Ovary (tissue), 7 donors: ENCODE measurements around a stretch of chr5.

DNA sequence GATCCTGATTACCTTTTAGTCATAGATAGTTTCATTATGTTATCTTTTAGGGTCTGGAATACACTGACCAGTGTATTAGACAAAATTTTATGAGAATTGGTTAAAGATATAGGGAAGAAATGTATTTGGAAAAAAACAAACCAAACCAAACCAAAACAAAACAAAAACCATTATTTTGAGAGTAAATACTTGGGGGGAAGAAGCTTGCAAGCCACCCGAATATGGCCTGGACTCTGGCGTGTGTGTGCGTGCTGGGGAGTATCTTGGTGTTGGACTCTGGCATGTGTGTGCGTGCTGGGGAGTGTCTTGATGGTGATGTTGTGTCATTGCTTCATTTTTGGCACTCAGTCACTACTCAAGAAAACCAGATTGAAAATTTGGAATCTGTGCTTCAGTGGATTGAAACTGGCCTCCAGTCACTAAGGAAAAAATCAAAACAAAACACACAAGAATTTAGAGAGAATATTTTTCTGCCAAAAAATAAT lies 76.1 kb downstream of the ARRDC3 start:
- PRO-cap, 7 experiments = peak in 6 of 7 experiments; most common minus-strand start position 244 of the sequence (in 6)
- RAMPAGE, long total RNA, 2 experiments = no peak in any of the 2 experiments

GRCh38 chr5:91311309-91312606 lies 71.4 kb downstream of the ARRDC3 start:
- PRO-cap, 7 experiments = peak in 2 of 7 experiments; most common plus-strand start chr5:91312379 (in 2); most common minus-strand start chr5:91311658 (in 2)
- RAMPAGE, long total RNA, 2 experiments = no peak in any of the 2 experiments

DNA sequence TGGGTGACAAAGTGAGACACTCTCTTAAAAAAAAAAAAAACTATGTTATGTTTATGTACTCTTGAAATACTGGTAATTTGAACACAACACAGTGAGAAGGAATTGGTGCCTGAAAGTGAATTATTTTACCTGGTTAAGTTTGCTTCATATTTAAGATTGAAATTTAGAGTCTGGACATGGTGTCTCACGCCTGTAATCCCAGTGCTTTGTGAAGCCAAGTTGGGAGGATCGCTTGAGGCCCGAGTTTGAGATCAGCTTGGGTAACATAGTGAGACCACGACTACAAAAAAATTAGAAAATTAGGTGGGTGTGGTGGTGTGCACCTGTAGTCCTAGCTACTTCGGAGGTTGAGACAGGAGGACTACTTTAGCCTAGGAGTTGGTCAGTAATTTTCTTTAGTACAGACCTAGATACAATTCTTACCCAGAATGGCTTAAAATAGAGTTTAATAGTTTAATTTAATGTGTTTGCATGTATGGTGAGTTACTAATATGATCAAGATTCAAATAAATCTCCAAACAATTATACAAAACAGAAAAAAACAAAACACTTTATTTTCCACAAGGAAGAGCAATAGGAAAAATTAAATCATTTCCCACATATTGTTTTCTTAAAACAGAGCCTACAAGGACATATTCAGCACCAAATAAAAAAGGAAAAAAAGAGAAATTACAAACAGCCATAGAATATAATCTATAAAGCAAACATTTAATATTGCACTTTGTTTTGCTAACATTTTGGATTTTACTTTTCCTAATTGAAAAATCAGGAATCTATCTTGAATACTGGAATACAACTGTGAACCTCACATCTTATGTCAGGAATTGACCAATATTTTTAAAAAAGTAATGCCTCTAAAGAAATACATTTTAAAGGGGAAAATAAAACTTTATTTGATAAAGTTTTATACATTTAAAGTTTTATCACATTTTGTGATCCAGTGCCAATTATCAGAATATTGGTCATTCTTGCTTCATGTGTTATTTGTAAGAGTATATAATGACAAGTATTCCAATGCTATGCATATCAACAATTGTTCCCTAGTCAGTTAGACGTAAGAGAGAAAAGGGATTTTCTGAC lies 14.6 kb downstream of the ARRDC3 start:
- PRO-cap, 7 experiments = no peak in any of the 7 experiments
- RAMPAGE, long total RNA, 2 experiments = no peak in any of the 2 experiments

DNA sequence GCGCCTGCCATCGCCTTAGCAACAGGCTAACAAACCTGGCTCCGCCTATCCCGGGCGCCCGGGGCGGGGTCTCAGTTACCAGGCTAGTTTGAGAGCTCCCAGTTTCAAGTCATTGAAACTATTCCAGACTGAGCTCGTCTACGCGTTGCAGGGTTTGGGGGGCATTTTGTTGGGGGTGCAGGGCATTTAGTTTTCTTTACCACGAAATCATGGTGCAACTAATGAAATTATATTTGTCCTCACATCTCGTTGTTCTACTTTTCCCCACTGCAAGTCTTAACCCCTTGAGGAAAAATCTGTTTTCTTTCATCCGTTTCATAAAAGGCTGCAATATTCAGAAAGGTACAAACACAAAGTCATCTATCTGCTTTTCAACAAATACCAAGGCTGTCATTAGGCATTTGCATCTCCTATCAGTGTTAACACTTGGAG lies 2.1 kb downstream of the ARRDC3 start:
- PRO-cap, 7 experiments = peak in 7 of 7 experiments; most common plus-strand start position 112 of the sequence (in 5)
- RAMPAGE, long total RNA, 2 experiments = start-site peak on the plus strand in 1 of 2 experiments, centred at position 73 of the sequence, 9 reads per replicate

GRCh38 chr5:93579401-93580401 lies 3.3 kb upstream of the NR2F1 start:
- PRO-cap, 7 experiments = peak in 7 of 7 experiments; most common plus-strand start chr5:93579785 (in 5); most common minus-strand start chr5:93579607 (in 5)
- RAMPAGE, long total RNA, 2 experiments = no peak in any of the 2 experiments

DNA sequence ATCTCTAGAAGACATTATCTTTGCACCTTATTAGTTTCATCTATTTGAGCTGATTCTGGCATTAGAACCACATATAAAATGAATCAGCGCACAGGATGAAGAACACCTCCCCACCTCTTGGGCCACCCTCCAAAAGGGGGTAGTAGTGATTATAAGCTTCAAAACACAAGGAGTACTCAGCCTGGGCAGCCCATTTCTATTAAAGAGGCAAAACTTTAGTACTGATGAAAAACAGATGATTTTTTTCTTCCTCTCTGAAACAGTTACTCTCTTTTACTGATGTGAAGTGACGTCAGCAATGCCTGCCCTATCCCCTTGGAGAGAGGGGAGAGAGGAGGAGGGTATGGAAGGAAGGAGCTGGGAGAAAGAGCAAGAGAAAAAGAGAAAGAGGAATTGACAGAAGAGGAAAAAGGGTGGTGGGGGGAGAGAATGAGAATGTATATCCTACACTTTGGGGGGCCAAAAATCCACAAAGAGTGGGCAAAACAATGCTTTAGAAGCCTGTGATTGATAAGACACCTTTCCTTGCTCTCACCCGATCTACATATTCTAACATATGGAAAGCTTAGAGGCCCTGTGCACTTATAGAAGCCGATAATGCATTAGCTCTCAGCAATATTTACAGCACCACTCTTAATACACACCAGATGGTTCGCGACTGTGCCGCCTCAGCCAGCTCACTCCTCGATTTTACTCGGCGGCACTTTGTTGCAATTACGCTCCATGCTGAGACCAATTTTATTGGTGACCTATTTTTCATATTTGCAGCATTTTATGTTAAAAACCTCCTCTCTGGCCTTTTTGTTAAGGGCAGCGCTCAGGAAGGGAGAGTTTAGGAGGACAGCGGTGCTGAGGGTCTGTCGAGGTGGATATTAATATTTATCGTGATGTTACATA lies 18.6 kb downstream of the NR2F1 start:
- PRO-cap, 7 experiments = no peak in any of the 7 experiments
- RAMPAGE, long total RNA, 2 experiments = no peak in any of the 2 experiments

DNA sequence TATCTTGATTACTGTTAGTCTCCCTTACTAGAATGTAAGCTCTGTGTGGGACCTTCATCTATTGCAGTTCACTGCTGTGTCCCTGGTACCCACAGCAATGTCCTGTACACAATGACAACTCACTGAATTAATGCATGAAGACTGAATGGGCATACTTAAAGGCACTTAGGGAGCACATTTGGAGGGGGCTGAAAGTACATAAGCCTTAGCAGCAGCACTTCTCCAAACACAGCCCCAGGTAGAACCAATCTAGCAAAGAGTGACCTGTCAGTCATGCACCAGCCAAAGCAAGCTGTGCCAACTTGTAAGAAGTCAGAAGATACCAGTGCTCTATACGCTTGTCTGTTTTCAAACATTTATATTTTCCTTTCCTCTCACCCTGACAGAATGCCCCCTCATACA lies 12.9 kb upstream of the POU5F2 start:
- PRO-cap, 7 experiments = no peak in any of the 7 experiments
- RAMPAGE, long total RNA, 2 experiments = no peak in any of the 2 experiments

DNA sequence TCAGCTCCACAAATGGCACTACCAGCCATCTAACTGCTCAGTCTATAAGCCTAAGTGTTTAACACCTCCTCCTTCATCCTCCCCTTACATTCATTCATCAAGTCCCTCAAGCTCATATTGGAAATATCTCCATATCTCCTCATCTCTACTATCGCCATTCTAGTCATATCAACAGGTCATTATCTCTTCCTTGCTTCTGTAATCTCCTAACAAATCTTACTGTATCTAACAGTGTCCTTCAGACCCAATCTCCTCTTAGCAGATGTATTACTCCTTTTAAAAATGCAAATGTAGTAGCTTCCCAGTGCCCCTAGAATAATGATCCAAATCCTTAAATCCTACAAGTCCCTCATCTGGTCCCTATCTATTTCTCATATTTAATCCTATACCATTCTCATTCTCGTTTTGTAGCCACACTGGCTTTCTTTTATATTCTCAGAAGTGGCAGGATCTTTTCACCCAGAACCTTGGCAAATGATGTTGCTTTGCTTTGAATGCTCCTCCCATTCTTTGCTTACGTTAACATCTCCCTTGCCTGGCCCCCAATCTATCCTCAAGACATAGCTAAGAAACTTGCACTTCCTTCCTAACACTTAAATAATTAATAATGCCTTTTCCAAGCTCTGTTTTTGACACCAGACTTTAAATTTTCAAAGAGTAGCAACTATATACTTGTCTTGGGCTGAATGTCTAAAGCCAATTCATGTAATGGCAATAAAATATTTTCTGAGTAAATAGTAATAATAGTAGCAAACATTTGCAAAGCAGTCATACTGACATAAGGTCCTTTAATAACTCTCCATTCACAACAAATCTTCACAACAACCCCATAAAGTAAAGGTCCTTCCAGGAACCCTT lies 123.3 kb downstream of the FAM172A start:
- PRO-cap, 7 experiments = no peak in any of the 7 experiments
- RAMPAGE, long total RNA, 2 experiments = no peak in any of the 2 experiments

DNA sequence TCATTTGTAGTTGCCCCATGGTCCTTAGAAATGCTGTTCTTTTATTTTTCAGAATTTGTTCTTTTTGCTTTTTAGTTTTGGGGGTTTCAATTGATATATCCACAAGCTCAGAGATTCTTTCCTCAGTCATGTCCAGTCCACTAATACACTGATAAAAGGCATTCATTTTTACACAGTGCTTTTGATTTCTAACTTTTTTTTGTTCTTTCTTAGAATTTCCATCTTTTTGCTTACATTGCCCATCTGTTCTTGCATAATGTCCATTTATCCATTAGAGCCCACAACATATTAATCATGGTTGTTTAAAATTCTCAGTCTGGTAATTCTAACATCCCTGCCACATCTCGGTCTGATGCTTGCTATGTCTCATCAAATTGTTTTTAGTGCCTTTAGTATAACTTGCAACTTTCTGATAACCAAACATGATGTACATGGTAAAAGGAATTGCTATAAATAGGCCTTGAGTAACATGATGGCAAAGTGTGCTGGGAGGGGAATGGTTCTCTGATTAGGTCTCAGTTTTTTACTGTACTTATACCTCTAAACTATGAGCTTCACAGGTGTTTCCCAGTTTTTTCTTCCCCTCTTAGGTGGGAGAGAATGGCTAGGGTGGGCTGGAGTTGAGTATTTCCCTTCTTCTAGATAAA lies 109.9 kb downstream of the FAM172A start:
- PRO-cap, 7 experiments = no peak in any of the 7 experiments
- RAMPAGE, long total RNA, 2 experiments = no peak in any of the 2 experiments

DNA sequence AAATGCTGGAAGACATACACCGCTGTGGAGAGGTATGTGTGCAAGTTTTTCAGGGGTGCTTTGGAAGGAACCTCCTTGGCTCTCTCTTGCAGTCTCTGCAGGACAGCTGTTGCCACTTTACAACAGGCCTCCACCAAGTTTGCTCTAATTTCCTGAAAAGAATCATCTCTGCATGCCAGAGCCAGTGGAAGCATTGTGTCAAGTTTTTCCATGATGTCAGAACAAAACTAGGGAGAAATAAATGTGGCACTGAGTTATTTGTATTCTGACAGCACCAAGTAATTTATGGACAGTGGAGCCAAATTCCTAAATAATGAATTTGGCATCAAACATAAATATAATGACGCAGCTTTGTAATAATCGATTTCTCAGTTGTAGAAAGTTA lies 146.9 kb downstream of the KIAA0825 start:
- PRO-cap, 7 experiments = no peak in any of the 7 experiments
- RAMPAGE, long total RNA, 2 experiments = no peak in any of the 2 experiments

- PRO-cap, 7 experiments = no peak in any of the 7 experiments
- RAMPAGE, long total RNA, 2 experiments = no peak in any of the 2 experiments
Measured at GRCh38 chr5:94568806-94569233, 49.6 kb downstream of the KIAA0825 start.

GRCh38 chr5:95710761-95711486 lies 20.2 kb upstream of the RHOBTB3 start:
- PRO-cap, 7 experiments = no peak in any of the 7 experiments
- RAMPAGE, long total RNA, 2 experiments = no peak in any of the 2 experiments

DNA sequence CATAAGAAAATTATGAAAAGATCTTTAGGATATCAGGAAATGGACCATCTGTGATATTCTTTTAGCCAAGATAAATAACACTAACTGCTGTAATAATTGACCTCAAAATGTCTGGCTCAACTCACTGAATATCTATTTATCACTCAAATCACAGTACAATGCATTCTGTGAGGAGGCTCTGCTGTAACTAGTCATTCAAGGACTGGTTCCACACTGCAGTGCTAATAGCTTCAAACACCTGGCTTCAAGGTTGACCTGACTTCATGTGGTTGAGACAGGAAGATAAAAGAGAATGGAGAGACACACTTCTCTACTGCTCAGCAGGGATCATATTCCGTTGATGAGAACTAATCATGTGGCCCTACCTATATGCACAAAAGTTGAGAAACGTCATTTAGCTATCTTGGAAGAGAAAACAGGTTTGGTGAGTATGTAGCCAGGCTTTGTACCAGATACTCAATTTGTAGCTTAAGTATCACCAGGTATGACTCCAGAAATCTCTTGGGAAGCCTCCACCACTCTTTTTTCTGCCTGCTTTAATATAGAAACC lies 3.3 kb upstream of the RHOBTB3 start:
- PRO-cap, 7 experiments = peak in 5 of 7 experiments; most common plus-strand start position 163 of the sequence (in 5); most common minus-strand start position 189 of the sequence (in 1)
- RAMPAGE, long total RNA, 2 experiments = no peak in any of the 2 experiments

DNA sequence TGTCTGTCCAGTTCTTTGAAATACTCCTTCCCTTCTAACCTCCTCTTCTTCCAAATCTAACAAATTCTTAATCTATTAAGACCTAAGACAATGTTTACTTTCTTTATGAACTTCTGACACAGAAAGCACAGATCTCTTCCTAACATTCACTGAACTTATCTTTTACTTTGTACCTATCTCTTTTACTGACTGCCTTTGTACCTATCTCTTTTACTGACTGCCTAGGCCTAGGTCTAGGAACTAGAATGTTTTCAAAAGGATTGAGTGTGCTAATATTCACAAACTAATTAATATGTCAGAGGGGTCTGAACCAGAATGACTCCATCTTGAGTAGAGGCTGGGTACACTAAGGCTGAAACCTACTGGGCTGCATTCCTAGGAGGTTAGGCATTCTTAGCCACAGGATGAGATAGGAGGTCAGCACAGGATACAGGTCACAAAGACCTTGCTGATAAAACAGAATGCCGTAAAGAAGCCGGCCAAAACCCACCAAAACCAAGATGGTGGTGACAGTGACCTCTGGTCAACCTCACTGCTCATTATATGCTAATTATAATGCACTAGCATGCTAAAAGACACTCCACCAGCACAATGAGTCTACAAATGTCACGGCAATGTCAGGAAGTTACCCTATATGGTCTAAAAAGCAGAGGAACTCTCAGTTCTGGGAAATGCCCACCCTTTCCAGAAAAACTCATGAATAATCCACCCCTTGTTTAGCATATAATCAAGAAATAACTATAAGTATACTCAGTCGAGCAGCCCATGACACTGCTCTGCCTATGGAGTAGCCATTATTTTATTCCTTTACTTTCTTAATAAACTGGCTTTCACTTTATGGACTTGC lies 2.5 kb upstream of the RHOBTB3 start:
- PRO-cap, 7 experiments = no peak in any of the 7 experiments
- RAMPAGE, long total RNA, 2 experiments = no peak in any of the 2 experiments

- PRO-cap, 7 experiments = peak in 7 of 7 experiments; most common plus-strand start chr5:95823929 (in 5); most common minus-strand start chr5:95823764 (in 2)
- RAMPAGE, long total RNA, 2 experiments = no peak in any of the 2 experiments
Measured at GRCh38 chr5:95823433-95824581, 1.3 kb upstream of the GLRX start.

DNA sequence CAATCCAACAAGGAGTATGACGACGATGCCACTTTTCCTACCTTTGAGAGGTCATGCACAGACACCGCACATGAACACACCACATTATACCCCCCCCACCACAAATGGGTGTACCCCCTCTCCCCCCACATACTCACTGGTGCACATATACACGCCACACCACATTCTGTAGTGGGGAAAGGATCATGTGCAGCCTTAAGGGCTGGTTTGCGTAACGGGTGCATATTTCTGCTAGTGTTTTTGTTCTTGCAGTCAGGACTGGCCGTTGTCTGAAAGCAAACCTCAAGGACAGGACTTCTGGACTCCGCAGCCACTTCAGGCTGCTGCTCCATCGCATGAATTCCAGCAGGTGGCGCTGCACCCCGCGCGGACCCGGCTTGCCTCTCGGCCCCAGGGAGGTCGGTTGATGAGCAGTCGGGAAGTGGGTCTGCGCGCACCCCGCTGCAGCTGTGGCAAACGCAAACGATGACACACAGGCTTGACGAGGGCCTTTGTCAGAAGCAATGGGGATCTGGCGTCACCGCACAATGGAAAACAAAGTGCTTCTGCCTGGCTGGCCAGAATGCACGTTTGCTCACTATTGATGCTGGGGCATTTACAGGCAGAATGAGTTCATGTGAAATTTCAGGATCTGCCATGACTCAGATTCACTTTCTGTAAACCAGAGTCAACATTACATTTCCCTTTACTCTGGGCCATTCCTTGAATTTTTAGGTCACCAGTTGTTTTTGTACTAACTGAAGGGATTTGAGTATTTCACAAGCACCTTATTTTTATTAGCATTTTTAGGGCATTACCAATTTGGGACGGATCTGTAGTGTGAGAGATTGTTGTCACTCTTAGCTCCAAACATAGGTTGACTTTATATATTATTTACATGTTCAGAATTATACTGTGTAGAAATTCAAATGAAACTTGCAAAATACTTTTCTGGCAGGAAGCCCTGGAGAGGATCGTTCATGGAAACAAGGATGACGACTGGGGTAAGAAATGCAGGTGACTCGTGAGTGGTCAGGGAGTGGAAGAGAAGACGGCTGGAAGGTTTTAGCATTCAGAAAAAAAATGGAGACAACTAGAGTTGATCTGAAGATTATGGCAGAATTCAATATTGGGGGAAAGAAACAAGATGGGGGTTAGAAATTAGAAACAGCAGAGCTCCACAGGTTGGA lies 36.4 kb upstream of the GLRX start:
- PRO-cap, 7 experiments = peak in 4 of 7 experiments; most common plus-strand start position 406 of the sequence (in 3); most common minus-strand start position 271 of the sequence (in 3)
- RAMPAGE, long total RNA, 2 experiments = no peak in any of the 2 experiments

GRCh38 chr5:95898053-95899077 lies 63.3 kb downstream of the ELL2 start:
- PRO-cap, 7 experiments = no peak in any of the 7 experiments
- RAMPAGE, long total RNA, 2 experiments = no peak in any of the 2 experiments

- PRO-cap, 7 experiments = no peak in any of the 7 experiments
- RAMPAGE, long total RNA, 2 experiments = no peak in any of the 2 experiments
Measured at GRCh38 chr5:96108554-96109190, 147.0 kb upstream of the ELL2 start.

GRCh38 chr5:96117893-96118412 lies 156.3 kb upstream of the ELL2 start:
- PRO-cap, 7 experiments = no peak in any of the 7 experiments
- RAMPAGE, long total RNA, 2 experiments = no peak in any of the 2 experiments

DNA sequence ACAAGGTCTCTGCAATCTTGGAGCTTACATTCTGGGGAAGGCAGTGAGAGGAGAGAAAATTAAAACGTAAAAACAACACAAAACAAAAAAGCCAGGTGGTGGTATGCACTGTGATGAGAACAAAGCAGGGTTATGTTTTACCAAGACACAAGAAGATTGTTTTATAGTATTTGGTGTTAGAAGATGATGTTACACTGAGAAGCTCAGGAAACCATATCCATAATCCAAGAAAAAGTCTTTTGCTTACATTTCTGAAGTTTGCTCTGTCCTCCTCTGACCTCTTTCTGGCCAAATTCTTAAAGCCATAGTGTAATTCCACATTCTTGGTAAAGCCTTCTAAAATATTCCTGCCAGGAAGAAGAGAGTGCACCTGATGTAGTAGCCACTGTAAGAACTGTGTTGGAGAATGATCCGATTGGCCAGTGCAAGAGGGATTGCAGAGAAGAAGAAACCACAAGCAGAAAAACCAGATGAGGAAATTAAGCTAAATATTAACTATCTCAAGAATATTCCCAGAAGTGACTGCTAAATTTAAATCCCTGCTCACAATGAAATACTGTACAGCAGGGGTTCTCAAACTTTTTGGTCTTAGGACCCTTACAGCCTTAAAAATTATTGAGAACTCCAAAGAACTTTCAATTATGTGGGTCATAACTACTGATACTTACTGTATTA lies 218.3 kb downstream of the PCSK1 start:
- PRO-cap, 7 experiments = no peak in any of the 7 experiments
- RAMPAGE, long total RNA, 2 experiments = no peak in any of the 2 experiments